Endothelial cell (in vitro differentiated cells): ENCODE measurements around a stretch of chr12.

DNA sequence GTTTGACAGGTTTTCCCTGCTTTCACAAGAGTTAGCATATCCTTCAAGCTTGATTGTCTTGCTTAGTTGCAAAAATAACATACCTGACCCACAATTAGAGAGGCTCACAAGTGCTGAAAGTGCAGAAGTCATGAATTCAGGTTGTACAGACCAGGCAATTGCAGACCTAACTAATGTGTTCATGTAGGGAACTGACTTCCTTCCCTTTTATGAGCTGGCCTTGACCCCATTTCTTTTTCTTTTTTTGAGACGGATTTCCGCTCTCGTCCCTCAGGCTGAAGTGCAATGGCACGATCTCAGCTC is 7.0 kb downstream of the KMT5A start:
- PRO-cap, result no peak

GRCh38 chr12:123727624-123728347 is 15.6 kb downstream of the ATP6V0A2 start:
- PRO-cap, result no peak

DNA sequence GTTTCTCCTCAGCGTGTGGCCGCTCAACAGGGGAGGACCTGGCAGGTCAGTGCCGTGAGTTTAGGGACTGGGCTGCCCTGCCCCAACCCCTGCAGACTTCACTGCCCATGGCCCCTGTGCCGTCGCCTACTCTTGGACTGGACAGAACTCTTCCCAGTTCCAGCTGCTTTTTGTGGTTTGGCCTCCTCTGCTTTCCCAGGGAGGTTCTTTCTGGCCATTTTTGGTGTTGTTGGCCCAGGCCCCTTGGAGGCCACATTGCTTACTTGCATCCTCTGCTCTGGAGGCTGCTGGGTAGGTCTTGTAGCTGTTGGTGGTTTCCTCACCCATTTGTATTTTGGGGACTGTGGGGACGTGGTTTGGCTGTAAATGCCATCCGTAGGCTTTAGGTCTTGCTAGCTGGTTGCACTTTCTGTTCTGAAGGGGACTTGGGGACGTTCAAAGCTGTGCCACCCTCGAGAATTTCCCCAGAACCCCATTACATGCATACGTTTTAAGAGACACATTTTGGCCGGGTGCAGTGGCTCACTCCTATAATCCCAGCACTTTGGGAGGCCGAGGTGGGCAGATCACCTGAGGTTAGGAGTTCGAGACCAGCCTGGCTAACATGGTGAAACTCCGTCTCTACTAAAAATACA is 19.9 kb upstream of the DNAH10 start:
- PRO-cap, result no peak

DNA sequence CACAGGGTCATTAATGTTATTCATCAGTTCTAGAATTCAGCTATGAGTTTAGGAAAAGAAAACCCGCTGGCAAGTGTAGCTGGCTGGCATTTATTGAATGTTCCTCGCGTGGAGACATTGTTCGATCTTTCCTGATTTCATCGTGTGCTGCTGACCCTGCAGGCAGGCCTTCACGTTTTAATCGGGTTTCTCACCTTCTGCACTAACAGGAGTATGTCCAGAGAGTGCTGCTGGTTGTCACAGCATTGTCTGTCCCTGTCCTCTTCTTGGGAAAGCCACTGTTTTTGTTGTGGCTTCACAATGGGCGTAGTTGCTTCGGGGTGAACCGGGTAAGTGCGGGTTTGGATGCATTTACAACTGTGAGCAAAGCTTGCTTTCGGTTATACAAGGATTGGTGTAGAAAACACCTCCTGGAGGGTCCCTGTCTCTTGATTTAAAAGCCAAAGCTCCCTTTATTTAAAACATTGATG is 11.2 kb upstream of the DNAH10 start:
- PRO-cap, result no peak

GRCh38 chr12:123947431-123948245 is 25.0 kb downstream of the CCDC92 start:
- PRO-cap, result no peak

DNA sequence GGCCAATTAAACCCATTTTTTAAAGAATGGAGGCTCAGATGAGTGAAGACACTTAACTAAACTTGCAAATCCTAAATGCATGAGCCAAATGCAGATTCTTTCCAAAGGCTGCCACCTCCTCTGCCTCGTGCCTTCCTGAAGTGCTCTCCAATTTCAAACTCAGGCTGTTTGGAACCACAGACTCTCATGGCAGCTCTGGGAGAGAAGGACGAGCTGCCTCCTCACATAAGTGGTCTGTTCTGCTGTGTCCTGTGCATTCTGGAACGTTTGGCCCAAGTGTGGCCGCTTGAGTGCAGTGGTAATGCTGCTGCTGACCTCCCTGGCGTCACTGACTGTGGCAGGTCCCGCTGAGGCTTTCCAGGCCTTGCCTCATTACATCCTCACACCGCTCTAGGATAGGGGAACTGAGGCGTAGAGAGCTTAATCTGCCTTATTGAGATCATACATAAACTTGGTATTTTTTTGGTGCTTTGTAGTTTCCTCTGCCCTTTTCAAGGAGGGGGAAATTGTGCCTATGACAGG is 14.2 kb downstream of the CCDC92 start:
- PRO-cap, result no peak

GRCh38 chr12:123983802-123984140 is 10.8 kb downstream of the ZNF664 start:
- PRO-cap, result no peak

DNA sequence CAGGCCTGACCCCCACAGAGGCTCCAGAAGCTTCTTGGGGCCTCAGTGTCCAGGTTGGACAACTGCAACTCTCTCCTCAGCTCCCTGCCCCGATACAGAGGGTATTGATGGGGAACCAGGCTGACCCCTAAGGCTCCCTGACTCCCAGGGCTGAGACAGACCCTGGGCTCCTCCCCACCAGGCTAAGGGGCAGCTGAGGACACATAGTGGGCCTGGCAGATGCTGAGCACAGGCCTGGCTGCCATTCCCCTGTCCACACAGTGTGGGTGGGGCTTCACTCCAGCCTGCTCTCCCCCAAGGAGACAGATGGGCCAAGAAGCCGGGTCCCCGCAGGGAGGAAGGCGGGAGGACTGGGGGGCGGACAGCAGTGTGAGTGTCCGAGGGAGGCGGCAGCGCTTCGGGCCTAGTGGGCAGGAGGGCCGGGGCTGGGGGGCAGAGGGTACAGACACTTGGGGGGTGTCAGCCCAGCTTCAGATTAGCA is 31.9 kb downstream of the RFLNA start:
- PRO-cap, result no peak

GRCh38 chr12:124336981-124337381 is 42.1 kb downstream of the RFLNA start:
- PRO-cap, result no peak

GRCh38 chr12:124370006-124370426 is 75.1 kb downstream of the RFLNA start:
- PRO-cap, result no peak

DNA sequence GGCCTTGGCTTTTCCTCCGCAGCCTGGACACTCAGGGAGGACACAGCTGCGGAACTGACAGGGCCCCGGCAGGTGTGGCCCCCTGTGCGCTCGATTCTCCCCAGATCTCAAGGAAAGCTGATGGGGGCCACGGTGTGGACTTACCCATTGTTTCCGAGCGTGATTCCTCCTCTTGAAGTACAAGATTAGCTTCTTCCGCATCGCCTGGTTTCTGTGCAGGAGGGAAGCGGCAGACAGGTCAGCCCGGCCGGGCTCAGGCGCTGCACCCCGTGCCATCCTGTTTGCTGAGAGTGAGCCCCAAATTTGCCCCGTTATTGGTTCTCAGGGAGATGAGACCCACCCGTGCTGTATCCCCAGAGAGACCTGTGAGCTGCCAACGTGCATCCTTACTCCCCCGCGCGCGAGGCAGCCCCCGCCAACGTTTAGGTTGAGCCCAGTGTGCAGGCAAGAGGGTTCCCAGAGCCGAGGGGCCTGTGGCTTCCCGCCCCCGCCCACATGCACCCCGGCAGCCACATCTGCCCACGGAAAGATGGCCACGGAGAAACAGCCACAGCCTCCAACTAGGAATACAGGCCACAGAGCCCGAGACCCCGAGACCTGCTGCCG is 129.5 kb downstream of the NCOR2 start:
- PRO-cap, result no peak

DNA sequence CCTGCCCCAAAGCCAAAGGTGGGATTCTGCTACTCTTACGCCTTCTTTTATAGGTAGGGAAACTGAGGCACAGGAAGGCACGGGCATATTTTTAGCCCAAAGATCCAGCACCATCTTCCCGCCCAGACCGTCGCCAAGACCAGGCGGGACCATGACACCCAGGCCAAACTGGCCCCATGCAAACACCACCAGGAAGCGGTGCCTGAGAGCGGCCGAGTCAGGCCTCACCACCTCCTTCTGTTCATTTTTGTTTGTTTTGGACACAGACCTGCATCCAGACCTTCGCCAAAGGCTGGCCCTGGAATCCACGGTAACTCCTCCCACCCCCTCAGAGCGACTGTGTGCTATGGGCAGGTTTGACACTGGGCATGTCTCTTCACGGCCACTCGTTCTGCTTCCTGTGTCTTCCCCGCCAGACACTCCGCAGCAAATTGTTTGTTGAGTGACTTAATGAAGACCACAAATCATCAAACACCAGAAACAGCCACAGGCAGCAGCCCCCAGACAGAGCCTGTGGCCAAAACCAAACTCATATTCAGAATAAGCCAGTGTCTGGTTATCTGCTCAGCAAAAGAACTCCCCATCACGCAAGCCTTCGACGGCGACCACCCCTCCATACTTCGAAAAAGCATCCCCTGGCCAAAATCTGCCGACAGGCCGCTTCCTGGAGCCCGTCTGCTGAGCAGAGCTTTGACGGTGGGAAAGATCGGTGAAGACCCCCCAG is 47.1 kb downstream of the NCOR2 start:
- PRO-cap, result no peak

- PRO-cap, result no peak
Measured at GRCh38 chr12:124527933-124528505, 39.4 kb downstream of the NCOR2 start.

DNA sequence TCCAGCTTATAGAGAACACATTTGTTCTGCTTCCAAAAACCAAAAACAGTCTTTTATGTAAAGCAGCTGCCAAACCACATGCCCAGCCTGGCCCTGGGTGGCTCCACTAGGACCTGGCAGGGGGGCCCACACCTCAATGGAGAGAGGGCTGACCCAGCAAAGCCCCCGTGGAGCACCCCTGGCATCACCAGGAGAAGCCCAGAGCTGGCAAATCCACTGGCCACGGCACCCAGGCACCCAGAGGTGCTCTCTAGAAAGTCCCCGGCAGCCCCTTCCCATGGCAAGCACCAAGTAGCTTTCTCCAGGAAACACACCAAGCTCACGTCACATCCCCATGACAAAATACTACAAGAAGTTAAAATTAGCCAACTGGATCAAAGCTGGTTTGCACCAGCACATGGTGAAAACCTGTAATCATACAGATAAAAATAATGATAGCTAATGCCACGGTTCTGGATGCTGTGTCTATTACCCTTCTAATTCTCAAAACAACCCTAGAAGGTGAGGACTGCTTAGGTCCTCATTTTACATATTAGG is 16.7 kb downstream of the NCOR2 start:
- PRO-cap, result no peak

- PRO-cap, result no peak
Measured at GRCh38 chr12:124563123-124564385, 3.9 kb downstream of the NCOR2 start.

- PRO-cap, result no peak
Measured at GRCh38 chr12:124566848-124566946, 715 bp downstream of the NCOR2 start.

- PRO-cap, result no peak
Measured at GRCh38 chr12:124716791-124717440, 146.7 kb downstream of the SCARB1 start.

DNA sequence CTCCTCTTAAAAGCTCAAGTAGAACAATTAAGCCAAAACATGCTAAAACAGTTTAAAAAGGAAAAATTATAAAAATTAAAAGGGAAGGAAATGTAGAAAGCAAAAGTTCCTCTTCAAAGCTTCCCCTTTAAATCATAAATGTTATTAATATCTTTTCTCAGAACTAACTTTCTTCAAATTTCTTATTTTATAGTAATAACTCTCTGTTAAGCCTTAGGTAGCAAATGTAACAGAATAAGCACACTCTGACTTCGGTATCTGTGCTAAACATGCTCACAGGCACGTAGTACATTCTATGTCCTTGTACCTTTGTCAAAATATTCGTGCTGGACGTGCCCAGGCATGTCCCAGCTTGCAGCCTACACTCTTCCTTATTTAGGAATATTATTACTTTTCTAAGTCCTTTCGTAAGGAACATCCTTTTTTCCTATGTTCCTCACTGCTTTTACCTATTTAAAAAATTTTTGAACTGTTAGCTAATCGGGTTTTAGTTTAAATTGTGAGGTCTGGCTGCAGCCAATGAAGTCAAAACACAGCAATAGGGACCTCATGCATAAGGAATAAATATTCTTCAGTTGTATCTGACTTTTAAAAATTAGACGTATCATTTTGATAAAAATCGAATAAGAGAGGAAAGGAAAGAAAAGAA is 24.1 kb upstream of the UBC start:
- PRO-cap, result bidirectional peak, plus-strand start at position 312 of the sequence, minus-strand start at position 290 of the sequence

DNA sequence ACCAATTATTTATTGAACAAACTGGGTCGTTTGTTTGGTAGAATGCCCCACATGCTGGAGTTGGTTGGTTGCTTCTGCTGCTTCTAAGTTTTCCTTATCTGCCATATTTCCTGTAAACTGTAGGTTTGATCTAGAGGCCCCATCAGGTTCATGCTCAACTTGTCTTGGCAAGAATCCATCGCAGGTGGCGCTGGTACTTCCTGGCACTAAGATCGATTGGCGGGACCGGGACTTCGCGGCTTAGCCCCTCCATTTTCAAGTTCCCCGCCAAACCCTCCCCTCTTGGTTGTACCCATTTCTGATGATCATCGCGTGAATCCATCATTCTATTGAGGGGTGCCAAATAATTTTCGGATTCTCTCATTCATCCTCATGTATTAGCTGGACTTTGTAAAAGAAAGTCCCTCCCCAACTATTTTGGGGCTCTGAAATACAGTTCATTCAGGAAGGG is 596 bp upstream of the BRI3BP start:
- PRO-cap, result no peak

GRCh38 chr12:125185788-125186144 is 420 bp upstream of the TMEM132B start:
- PRO-cap, result no peak